ENCODE data around the genes HOXA1 and HOXA3.

DNA sequence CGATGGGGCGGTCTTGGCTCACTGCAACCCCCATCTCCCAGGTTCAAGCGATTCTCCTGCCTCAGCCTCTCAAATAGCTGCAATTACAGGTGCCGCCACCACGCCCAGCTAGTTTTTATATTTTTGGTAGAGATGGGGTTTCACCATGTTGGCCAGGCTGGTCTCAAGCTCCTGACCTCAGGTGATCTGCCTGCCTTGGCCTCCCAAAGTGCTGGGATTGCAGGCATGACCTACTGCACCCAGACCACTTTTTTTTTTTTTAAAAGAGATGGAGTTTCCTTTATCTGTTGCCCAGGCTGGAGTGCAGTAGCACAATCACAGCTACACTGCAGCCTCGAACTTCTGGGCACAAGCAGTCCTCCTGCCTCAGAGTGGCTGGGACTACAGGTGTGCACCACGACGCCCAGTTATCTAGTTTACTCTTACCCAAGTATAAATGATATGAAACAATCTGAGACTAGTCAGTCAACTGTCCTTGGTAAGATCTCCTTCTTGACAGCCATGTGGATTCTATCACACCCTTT is 5.7 kb downstream of the CYCS start:
- RAMPAGE, long total RNA = no peak
- RRBS = no CpG with 5 or more reads among the region's 8 CpGs
PRO-cap:
- standard = no peak
- CoPRO, capped RNA only, 2 experiments = no peak in any of the 2 experiments
- CoPRO, capped and uncapped RNA, 2 experiments = no peak in any of the 2 experiments
- CoPRO, uncapped RNA only, 2 experiments = no peak in any of the 2 experiments
CAGE:
- cytosol, long polyA plus RNA = no peak
- long polyA plus RNA = no peak
- nucleolus, long total RNA = no peak
- nucleus, long polyA plus RNA = no peak

- RAMPAGE, long total RNA = no peak
- RRBS = no CpG with 5 or more reads among the region's 4 CpGs
PRO-cap:
- standard = no peak
- CoPRO, capped RNA only, 2 experiments = no peak in any of the 2 experiments
- CoPRO, capped and uncapped RNA, 2 experiments = no peak in any of the 2 experiments
- CoPRO, uncapped RNA only, 2 experiments = peak in 1 of 2 experiments; most common minus-strand start chr7:25120019 (in 1)
CAGE:
- cytosol, long polyA plus RNA = no peak
- long polyA plus RNA = no peak
- nucleolus, long total RNA = no peak
- nucleus, long polyA plus RNA = no peak
These were observed 5.1 kb downstream of the CYCS start for GRCh38 chr7:25119855-25120369.

DNA sequence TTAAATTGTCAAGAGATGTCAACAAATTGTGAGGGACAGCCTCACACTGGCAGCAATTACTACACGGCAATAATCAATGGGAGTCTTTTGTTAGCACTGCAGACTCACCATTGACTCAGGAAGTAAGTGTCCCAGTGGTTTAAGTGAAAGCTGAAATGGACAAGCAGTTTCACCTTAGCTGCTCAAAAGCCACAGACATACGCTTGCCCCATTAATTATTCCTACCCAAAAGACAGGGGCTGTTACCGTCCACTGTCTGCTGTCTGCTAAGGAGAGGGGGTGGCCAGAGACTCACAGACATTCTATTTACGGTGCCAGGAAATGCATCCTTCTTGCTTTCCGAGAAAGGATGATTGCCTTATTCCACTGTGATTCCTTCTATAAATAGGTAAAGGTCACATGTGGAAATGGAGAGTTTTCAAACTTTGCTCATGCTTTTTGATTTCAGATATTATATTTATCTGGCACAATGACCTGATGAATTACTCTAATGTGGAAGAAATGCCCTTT is 309.7 kb upstream of the NFE2L3 start:
- RAMPAGE, long total RNA = no peak
- RRBS = no CpG with 5 or more reads among the region's 5 CpGs
PRO-cap:
- standard = no peak
- CoPRO, capped RNA only, 2 experiments = no peak in any of the 2 experiments
- CoPRO, capped and uncapped RNA, 2 experiments = no peak in any of the 2 experiments
- CoPRO, uncapped RNA only, 2 experiments = no peak in any of the 2 experiments
CAGE:
- cytosol, long polyA plus RNA = no peak
- long polyA plus RNA = no peak
- nucleolus, long total RNA = no peak
- nucleus, long polyA plus RNA = no peak

DNA sequence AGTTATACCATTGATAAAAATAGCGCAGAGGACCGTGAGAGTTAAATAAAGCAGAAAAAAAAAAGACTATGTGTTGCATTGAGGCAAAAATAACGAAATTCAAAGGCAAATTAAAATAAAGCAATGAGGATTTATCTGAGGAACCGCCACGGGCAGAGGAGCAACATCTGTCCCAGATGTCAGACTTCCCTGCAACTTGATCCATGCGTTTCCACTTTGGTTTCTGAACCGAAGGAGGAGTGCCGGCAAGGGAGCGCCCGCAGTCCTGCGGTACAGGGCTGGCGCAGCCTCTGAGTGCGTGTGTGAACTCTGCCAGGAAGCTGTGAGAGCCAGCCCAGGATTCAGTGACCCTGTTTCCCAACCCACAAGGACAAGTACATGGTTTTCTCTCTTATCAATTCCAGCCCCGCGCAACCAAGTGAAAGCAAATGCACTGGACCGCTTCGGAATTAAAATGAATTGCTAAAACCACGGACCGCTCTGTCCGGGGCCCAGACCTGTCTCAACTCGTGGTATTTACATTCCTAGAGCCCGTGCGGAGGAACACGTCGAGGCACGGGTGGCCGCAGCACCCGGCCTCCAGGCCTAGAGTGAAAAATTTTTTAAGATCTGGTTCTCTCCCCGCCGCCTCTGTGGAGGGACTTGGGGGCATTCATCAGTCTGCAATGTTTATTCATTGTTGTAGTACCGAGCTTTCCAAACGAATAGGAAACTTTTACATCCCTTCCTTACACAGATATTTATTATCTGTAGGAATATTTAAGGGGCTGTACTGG is 291.6 kb upstream of the NFE2L3 start:
- RAMPAGE, long total RNA = no peak
- RRBS = 61% methylated on average over 7 of the region's 32 CpGs
PRO-cap:
- standard = bidirectional peak, plus-strand start at position 214 of the sequence, minus-strand start at position 296 of the sequence; bidirectional peak, plus-strand start at position 534 of the sequence, minus-strand start at position 509 of the sequence; bidirectional peak, plus-strand start at position 588 of the sequence, minus-strand start at position 592 of the sequence
- CoPRO, capped RNA only, 2 experiments = peak in 1 of 2 experiments; most common plus-strand start position 519 of the sequence (in 1); most common minus-strand start position 296 of the sequence (in 1)
- CoPRO, capped and uncapped RNA, 2 experiments = no peak in any of the 2 experiments
- CoPRO, uncapped RNA only, 2 experiments = no peak in any of the 2 experiments
CAGE:
- cytosol, long polyA plus RNA = no peak
- long polyA plus RNA = no peak
- nucleolus, long total RNA = no peak
- nucleus, long polyA plus RNA = no peak

GRCh38 chr7:25939841-25940495 is 212.0 kb upstream of the NFE2L3 start:
- RAMPAGE, long total RNA = no peak
- RRBS = no CpG with 5 or more reads among the region's 7 CpGs
PRO-cap:
- standard = bidirectional peak, plus-strand start at chr7:25940191, minus-strand start at chr7:25940124
- CoPRO, capped RNA only, 2 experiments = no peak in any of the 2 experiments
- CoPRO, capped and uncapped RNA, 2 experiments = no peak in any of the 2 experiments
- CoPRO, uncapped RNA only, 2 experiments = no peak in any of the 2 experiments
CAGE:
- cytosol, long polyA plus RNA = no peak
- long polyA plus RNA = no peak
- nucleolus, long total RNA = no peak
- nucleus, long polyA plus RNA = no peak

DNA sequence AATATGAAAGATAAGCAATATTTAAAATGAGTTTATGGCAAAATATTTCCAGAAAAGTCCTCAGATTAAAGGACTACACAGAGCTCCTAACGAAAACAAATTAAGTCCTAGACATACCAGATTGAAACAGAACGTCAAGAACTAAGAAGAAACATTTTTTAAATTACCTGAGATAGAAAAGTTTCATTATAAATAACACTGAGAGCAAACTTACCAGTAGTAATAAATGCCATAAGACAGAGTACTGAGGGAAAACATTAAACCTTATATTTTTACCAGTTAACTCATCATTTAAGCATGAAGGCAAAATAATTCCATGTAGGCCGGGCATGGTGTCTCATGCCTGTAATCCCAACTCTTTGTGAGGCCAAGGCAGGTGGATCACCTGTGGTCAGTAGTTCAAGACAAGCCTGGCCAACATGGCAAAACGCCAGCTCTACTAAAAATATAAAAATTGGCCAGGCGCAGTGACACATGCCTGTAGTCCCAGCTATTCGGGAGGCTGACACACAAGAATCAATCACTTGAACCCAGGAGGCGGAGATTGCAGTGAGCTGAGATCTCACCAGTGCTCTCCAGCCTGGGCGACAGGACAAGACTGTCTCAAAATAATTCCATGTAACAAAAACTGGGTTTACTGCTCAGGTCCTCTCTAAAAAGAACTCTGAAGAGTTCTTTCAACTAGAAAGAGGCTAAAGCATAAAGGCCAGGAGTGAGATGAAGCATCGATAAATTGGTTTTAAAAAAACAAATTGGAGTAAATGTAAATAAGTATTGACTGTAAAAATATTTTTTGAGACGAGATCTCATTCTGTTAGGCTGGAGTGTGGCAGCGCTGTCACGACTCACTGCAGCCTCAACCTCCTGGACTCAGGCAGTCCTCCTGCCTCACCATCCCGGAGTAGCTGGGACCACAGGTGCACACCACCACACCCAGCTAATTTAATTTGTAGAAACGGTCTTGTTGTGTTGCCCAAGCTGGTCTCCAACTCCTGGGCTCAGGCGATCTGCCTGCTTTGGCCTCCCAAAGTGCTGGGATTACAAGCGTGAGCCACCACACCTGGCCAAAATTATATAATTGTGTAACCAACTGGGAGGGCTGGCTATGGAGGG is 18.2 kb downstream of the HNRNPA2B1 start:
- RAMPAGE, long total RNA = no peak
- RRBS = no CpG with 5 or more reads among the region's 16 CpGs
PRO-cap:
- standard = unidirectional peak, minus-strand start at position 941 of the sequence
- CoPRO, capped RNA only, 2 experiments = peak in 1 of 2 experiments; most common plus-strand start position 725 of the sequence (in 1); most common minus-strand start position 609 of the sequence (in 1)
- CoPRO, capped and uncapped RNA, 2 experiments = peak in 1 of 2 experiments; most common plus-strand start position 953 of the sequence (in 1); most common minus-strand start position 679 of the sequence (in 1)
- CoPRO, uncapped RNA only, 2 experiments = peak in 2 of 2 experiments; most common plus-strand start position 24 of the sequence (in 1); most common minus-strand start position 23 of the sequence (in 1)
CAGE:
- cytosol, long polyA plus RNA = no peak
- long polyA plus RNA = no peak
- nucleolus, long total RNA = no peak
- nucleus, long polyA plus RNA = no peak

GRCh38 chr7:26185823-26186433 is 14.6 kb downstream of the HNRNPA2B1 start:
- RAMPAGE, long total RNA = no peak
- RRBS = no CpG with 5 or more reads among the region's 1 CpG
PRO-cap:
- standard = no peak
- CoPRO, capped RNA only, 2 experiments = no peak in any of the 2 experiments
- CoPRO, capped and uncapped RNA, 2 experiments = peak in 1 of 2 experiments; most common plus-strand start chr7:26186036 (in 1); most common minus-strand start chr7:26185975 (in 1)
- CoPRO, uncapped RNA only, 2 experiments = peak in 2 of 2 experiments; most common plus-strand start chr7:26185961 (in 1); most common minus-strand start chr7:26185940 (in 1)
CAGE:
- cytosol, long polyA plus RNA = no peak
- long polyA plus RNA = no peak
- nucleolus, long total RNA = no peak
- nucleus, long polyA plus RNA = no peak

- RAMPAGE, long total RNA = no peak
- RRBS = no CpG with 5 or more reads among the region's 9 CpGs
PRO-cap:
- standard = no peak
- CoPRO, capped RNA only, 2 experiments = no peak in any of the 2 experiments
- CoPRO, capped and uncapped RNA, 2 experiments = no peak in any of the 2 experiments
- CoPRO, uncapped RNA only, 2 experiments = no peak in any of the 2 experiments
CAGE:
- cytosol, long polyA plus RNA = no peak
- long polyA plus RNA = no peak
- nucleolus, long total RNA = no peak
- nucleus, long polyA plus RNA = no peak
These were observed 2.3 kb downstream of the SNX10 start for GRCh38 chr7:26293804-26294558.

DNA sequence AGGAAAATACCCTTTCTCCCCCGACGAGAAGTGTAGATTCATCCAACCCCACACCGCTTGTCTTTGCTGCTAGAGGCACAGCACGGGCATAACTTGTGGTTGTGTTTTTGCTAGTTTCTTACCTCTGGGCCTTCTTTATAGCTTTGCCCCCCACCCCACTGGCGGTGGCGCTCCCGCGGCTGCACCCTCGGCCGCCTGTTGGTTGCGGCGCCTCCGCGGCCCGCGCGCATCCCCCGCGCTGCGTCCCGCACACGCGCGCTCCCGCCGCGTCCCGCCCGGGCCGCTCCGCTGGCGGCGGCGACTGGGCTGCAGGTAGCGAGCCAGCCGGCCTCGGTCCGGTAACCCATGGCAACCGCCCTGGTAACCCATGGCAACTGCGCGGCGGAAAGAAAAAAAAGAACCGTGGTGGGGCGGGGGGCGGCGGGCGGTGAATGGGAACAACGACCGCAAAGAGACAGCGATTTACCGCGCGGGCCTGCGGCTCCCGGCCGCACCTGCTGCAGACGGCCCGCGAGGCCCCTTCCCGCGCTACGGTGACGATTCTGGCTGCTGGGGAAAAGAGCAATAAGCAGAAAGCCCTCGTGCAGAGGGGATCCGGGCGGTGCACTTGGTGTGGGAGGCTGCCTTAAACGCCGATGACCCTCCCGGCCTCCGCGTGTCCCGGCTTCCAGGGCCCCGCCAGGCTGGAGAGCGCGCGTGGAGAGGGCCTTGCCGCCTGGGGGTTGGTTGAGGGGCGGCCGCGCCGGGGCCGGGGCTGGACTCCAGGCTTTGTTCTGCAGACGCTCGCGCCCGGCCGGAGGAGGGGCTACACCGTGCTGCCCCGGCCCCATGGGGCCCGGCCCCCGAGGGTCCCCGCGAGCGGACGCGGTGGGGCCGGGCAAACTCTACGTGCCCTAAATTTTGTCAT is 84.6 kb downstream of the SNX10 start:
- RAMPAGE, long total RNA = no peak
- RRBS = 88% methylated on average over 34 of the region's 98 CpGs
PRO-cap:
- standard = no peak
- CoPRO, capped RNA only, 2 experiments = no peak in any of the 2 experiments
- CoPRO, capped and uncapped RNA, 2 experiments = no peak in any of the 2 experiments
- CoPRO, uncapped RNA only, 2 experiments = no peak in any of the 2 experiments
CAGE:
- cytosol, long polyA plus RNA = no peak
- long polyA plus RNA = no peak
- nucleolus, long total RNA = no peak
- nucleus, long polyA plus RNA = no peak

GRCh38 chr7:27095596-27096791 is at the start of gene HOXA1:
Gene HOXA1 (minus strand): TSS chr7:27096000.
- RAMPAGE, long total RNA = no peak
- RRBS = 13% methylated on average over 8 of the region's 87 CpGs
PRO-cap:
- standard = no peak
- CoPRO, capped RNA only, 2 experiments = no peak in any of the 2 experiments
- CoPRO, capped and uncapped RNA, 2 experiments = no peak in any of the 2 experiments
- CoPRO, uncapped RNA only, 2 experiments = no peak in any of the 2 experiments
CAGE:
- cytosol, long polyA plus RNA = no peak
- long polyA plus RNA = no peak
- nucleolus, long total RNA = no peak
- nucleus, long polyA plus RNA = no peak

DNA sequence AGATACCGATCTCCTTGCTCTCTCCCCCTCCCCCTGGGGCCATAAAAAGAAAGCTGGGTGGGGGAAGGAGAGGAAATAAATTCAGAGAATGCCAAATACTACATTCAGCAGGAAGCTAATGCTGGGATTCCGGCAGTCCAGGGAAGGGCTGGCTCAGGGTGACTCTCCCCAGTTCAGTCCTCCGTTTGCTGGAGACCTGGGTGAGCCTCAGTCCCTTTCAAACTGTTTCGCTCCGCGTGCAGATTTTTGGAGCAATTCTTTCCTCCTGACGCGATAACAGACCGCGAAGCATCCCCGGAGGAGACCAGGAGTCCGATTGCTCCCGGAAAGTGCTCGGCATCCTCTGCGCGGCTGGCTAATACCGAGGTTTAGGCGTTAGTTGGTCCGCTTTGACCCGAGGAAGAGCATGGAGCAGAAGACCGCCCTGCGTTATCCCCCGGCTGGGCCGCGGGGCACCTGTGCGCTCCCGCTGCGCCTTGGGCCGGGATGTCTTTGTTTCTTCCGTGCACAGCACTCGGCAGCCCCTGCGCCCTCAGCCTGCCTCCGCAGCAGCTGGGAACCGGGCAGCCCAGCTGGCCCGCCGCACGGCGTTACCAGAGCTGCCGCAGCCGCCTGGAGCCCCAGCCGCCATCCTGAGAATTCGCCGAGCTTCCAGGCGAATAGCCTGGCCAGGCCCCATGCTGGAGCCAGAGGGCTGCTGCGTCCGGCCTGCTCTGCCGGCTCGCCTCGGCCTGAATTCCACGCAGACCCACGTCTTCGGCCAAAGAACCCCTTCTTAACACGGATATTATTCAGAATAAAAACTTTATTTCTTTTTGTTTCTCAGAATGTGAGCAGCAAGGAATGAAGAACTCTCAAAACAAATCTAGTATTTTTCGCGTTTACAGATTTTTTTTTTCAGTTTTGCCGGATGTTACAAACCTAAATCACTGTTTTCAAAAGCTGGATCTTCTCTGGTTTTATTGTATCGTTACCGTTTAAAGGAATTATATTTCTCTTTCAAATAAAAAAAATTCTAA is 4.0 kb upstream of the HOXA2 start:
- RAMPAGE, long total RNA = no peak
- RRBS = 31% methylated on average over 12 of the region's 58 CpGs
PRO-cap:
- standard = no peak
- CoPRO, capped RNA only, 2 experiments = no peak in any of the 2 experiments
- CoPRO, capped and uncapped RNA, 2 experiments = no peak in any of the 2 experiments
- CoPRO, uncapped RNA only, 2 experiments = no peak in any of the 2 experiments
CAGE:
- cytosol, long polyA plus RNA = no peak
- long polyA plus RNA = no peak
- nucleolus, long total RNA = no peak
- nucleus, long polyA plus RNA = no peak

DNA sequence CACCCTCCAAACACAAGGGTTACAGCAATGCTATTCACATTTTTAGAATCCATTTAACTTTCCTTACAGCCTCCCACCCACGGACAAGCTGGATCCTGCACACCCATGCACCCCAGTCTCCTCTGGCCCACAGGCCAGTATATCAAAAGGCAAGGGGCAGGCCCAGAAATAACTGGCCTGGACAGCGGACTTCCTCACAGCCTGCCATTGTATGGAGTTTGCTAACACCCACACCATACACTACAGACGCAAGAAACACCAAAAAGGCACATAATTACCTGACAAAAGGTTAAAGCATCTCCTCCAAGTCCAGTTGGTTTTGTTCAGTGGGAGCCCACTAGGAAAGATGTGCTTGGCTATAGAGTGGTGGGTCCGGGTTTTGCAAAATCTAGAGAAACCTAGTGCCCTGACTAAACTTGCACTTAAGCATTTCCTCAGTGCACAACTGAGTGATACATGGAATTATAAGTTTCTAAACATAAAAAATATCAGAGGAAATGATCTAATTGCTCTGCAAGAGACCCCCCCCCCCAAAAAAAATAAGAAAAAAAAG is 11.9 kb downstream of the HOXA4 start:
- RAMPAGE, long total RNA = no peak
- RRBS = no CpG with 5 or more reads among the region's 4 CpGs
PRO-cap:
- standard = no peak
- CoPRO, capped RNA only, 2 experiments = no peak in any of the 2 experiments
- CoPRO, capped and uncapped RNA, 2 experiments = no peak in any of the 2 experiments
- CoPRO, uncapped RNA only, 2 experiments = no peak in any of the 2 experiments
CAGE:
- cytosol, long polyA plus RNA = no peak
- long polyA plus RNA = no peak
- nucleolus, long total RNA = no peak
- nucleus, long polyA plus RNA = no peak

GRCh38 chr7:27123469-27124530 is 6.8 kb downstream of the HOXA4 start:
- RAMPAGE, long total RNA = no peak
- RRBS = 52% methylated on average over 5 of the region's 63 CpGs
PRO-cap:
- standard = no peak
- CoPRO, capped RNA only, 2 experiments = no peak in any of the 2 experiments
- CoPRO, capped and uncapped RNA, 2 experiments = no peak in any of the 2 experiments
- CoPRO, uncapped RNA only, 2 experiments = no peak in any of the 2 experiments
CAGE:
- cytosol, long polyA plus RNA = no peak
- long polyA plus RNA = no peak
- nucleolus, long total RNA = no peak
- nucleus, long polyA plus RNA = no peak

DNA sequence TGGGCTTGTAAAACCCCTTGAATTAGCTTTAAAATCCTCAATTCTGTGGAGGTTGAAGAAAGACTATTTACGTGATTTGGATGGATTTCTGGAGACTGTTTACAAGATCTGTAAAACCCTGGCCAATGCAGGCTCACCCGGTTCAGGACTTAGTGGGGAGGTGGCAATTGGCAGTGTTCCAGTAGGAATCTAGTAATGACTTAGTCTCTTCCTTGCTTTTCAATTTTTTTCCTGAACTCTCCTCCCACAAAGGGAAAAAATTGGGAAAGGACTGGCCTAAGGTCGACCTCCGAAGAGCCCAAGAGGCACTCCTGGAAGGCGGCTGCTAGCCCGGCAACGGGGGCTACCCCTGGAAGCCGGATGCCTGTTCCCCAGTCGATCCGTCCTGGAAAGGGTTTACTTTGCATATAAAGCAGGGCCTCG is 1.7 kb upstream of the HOXA6 start:
- RAMPAGE, long total RNA = no peak
- RRBS = no CpG with 5 or more reads among the region's 11 CpGs
PRO-cap:
- standard = no peak
- CoPRO, capped RNA only, 2 experiments = no peak in any of the 2 experiments
- CoPRO, capped and uncapped RNA, 2 experiments = no peak in any of the 2 experiments
- CoPRO, uncapped RNA only, 2 experiments = no peak in any of the 2 experiments
CAGE:
- cytosol, long polyA plus RNA = no peak
- long polyA plus RNA = no peak
- nucleolus, long total RNA = no peak
- nucleus, long polyA plus RNA = no peak

- RAMPAGE, long total RNA = no peak
- RRBS = 17% methylated on average over 13 of the region's 72 CpGs
PRO-cap:
- standard = no peak
- CoPRO, capped RNA only, 2 experiments = no peak in any of the 2 experiments
- CoPRO, capped and uncapped RNA, 2 experiments = no peak in any of the 2 experiments
- CoPRO, uncapped RNA only, 2 experiments = no peak in any of the 2 experiments
CAGE:
- cytosol, long polyA plus RNA = no peak
- long polyA plus RNA = no peak
- nucleolus, long total RNA = no peak
- nucleus, long polyA plus RNA = no peak
These were observed at the start of gene HOXA3 for GRCh38 chr7:27151880-27153191. Gene HOXA3 (minus strand): TSS chr7:27152583.

GRCh38 chr7:27155387-27155810 is 1.1 kb downstream of the HOXA7 start:
- RAMPAGE, long total RNA = no peak
- RRBS = no CpG with 5 or more reads among the region's 10 CpGs
PRO-cap:
- standard = no peak
- CoPRO, capped RNA only, 2 experiments = no peak in any of the 2 experiments
- CoPRO, capped and uncapped RNA, 2 experiments = no peak in any of the 2 experiments
- CoPRO, uncapped RNA only, 2 experiments = no peak in any of the 2 experiments
CAGE:
- cytosol, long polyA plus RNA = no peak
- long polyA plus RNA = no peak
- nucleolus, long total RNA = no peak
- nucleus, long polyA plus RNA = no peak